Mammary epithelial cell (primary cell): Measurements from ENCODE around the genes PKMYT1, CLDN6 and TNFRSF12A.

DNA sequence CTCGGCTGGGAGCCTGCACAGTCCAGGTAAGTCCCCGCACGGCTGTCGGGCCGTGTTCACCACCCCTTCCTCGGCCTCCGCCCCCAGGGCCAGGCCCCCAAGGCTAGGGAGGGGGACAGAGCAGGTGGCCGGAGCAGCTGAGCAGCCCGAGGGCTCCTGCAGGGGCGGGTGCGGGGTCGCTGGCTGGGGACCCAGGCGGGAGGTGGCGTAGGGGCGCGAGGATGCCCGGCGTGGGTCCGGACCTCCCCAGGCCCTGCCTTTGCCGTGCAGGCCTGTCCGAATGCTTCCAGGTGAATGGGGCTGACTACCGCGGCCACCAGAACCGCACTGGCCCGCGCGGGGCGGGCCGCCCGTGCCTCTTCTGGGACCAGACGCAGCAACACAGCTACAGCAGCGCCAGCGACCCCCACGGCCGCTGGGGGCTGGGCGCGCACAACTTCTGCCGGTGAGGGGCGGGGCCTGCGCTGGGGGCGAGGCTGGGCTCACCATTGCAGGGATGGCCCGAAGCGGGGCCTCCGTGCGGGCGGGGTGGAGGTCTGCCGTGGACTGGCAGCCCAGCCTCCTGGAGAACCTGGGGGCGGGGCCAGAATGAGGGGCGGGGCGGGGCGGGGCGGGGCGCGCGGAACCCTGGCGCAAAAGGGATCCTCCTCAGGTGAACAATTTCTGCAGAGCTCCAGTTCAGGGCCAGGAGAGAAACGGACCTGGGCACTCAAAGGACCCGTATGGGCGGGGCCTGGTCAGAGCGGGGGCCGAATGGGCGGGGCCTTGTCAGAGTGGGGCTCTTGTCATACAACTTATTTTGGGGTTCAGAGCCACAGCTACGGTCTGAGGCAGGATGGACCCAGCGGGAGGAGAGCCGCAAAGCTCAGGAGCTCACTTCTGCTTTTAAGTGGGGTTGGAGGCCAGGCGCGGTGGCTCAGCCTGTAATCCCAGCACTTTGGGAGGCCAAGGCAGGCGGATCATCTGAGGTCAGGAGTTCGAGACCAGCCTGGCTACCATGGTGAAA lies 817 bp downstream of the KREMEN2 start:
- CAGE, long polyA plus RNA: no peak
- RRBS: 1% methylated on average over 7 of the region's 69 CpGs

- CAGE, long polyA plus RNA: no peak
- RRBS: 2% methylated on average over 47 of the region's 118 CpGs
Observed at GRCh38 chr16:2979616-2980814, at the start of gene PKMYT1. Gene PKMYT1 (minus strand): TSS chr16:2980446.

DNA sequence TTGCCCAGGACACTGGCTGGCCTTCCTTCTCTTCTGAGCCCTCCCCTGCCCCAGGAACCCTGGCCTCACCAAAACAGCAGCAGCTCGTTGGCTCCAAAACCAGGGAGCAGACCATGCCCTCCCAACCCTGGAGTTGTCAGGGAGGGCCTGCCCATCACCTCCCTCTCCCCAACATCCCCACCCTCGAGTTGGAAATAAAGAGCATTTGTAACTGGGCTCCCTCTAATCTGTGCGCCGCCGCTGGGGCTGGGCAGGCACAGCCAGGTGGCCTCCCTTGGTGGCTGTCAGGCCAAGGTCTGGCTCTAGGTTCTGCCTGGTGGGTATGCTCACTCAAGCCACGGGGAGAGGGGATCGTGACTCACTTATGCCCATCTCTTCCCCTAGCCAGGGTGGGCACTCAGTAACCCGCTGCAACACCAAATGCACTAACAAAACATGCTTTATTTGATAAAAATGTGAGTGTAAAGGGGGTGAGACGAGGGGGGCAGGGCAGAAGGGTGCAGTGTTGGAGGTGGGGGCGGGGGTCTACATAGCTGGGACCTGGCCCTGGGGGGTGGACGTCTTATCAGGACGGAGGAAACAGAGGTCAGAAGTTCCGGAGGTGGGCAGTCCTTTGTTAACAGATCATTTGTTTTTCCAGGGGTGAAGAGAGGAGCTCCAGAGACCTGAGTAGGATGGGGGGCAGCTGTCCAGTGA lies 1.7 kb downstream of the CLDN9 start:
- CAGE, long polyA plus RNA: no peak
- RRBS: no CpG with 5 or more reads among the region's 13 CpGs

GRCh38 chr16:3017289-3018559 lies at the start of gene CLDN6:
Gene CLDN6 (minus strand): TSS chr16:3018183.
- CAGE, long polyA plus RNA: no peak
- RRBS: 44% methylated on average over 19 of the region's 79 CpGs

GRCh38 chr16:3020111-3020640 lies at the start of gene TNFRSF12A:
Gene TNFRSF12A (plus strand): TSS chr16:3020368.
- CAGE, long polyA plus RNA: no peak
- RRBS: 2% methylated on average over 34 of the region's 59 CpGs

DNA sequence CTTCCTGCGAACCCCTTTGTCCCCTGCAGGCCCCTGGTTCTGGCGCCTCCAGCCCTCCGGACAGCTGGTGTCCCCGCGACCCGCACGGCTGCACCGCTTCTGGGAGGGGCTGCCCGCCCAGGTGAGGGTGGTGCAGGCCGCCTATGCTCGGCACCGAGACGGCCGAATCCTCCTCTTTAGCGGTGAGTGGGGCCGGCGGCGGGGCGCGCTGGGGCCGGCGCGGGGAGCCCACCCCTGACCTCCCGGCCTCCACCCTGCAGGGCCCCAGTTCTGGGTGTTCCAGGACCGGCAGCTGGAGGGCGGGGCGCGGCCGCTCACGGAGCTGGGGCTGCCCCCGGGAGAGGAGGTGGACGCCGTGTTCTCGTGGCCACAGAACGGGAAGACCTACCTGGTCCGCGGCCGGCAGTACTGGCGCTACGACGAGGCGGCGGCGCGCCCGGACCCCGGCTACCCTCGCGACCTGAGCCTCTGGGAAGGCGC lies 7.2 kb upstream of the IL32 start:
- CAGE, long polyA plus RNA: no peak
- RRBS: 2% methylated on average over 22 of the region's 50 CpGs

GRCh38 chr16:3066133-3066701 lies 777 bp downstream of the IL32 start:
- CAGE, long polyA plus RNA: no peak
- RRBS: no CpG with 5 or more reads among the region's 17 CpGs

- CAGE, long polyA plus RNA: no peak
- RRBS: 1% methylated on average over 11 of the region's 67 CpGs
Observed at GRCh38 chr16:3150196-3151159, 15.6 kb downstream of the ZNF213 start.

- CAGE, long polyA plus RNA: no peak
- RRBS: 4% methylated on average over 3 of the region's 50 CpGs
Observed at GRCh38 chr16:3152252-3153311, 17.8 kb downstream of the ZNF213 start.

DNA sequence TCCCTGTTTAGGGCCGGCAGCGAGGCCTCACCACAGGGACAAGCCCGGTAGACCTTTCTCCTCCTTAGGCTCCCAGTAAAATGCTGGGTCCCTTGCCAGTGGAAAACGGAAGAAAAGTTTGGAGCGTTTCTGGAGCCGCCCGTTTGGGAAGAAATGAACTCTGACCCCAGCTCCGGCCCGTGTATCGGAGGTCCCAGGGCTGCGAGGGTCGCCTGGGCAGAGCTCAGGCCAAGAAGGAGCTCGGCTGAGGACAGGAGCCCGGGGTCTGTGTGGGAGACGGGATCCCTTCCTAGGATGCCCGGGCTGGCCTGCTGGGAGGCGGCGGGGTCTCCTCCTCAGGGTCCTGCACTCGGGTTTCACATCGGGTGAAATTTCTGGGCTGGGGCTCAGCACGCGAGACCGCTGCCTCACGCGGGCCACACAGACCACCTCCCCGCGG lies 23.3 kb downstream of the ZNF213 start:
- CAGE, long polyA plus RNA: no peak
- RRBS: 2% methylated on average over 7 of the region's 27 CpGs

DNA sequence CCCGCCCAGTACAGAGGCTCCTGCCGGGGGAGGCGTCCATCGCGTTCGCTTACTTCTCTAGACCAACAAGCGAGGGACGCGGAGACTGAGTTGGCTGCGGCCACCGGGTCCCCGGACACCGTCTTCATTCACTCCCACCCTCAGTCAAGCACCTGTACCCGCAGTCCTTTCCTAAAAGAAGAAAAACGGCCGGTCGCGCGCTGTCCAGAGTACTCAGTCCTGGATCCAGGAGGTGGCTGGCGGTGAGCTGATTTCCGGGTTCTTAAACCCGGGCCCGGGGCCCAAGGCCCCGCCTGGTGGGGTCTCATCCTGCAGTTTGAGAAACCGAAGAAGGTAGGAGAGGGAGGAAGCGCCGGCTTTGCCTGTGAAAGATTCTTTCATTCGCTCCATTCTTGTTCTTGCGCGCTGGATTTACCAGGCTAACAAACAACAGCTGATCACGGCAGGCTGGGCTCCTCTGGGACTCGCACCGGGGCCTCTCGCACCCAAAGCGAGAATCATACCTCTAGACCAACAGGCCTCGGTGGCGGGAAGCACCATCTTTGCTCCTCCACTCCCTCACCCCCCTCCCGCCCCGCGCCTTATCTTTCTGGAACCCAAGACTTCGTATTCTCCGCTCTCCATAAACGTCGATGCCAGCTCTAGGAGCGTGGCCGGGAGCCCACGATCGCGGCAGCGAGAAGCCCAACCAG lies 35.8 kb downstream of the ZNF213 start:
- CAGE, long polyA plus RNA: no peak
- RRBS: 12% methylated on average over 31 of the region's 50 CpGs

DNA sequence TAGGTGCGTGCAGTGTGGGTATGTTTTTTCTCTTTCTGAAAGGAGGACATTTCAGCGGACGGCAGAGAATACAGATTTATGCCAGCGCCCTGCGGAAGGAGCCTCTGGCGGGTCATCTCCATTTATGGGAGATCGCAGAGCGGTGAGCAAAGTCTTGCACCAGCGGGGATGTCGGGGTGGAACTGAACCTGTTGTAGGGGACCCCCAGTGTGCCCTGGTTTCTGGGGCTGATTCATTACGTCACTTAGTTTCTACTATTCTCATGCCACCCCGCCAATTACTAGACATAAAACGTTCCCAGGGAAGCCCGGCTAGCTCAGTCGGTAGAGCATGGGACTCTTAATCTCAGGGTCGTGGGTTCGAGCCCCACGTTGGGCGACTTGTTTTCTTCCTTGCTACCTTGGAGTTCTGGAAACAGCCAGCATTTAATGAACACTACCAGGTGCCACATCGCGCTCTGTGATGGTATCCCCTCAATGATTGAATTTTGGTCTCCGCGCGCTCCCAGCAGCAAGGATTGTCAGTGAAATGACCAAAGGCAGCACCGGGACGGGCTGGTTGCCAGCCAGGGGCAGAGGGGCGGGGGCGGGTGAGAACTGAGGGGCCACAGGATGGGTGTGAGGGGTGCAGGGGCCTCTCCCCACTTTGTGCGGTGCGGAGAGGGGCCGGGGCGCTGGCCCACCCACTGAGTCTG lies 43.6 kb downstream of the ZNF200 start:
- CAGE, long polyA plus RNA: no peak
- RRBS: no CpG with 5 or more reads among the region's 32 CpGs

DNA sequence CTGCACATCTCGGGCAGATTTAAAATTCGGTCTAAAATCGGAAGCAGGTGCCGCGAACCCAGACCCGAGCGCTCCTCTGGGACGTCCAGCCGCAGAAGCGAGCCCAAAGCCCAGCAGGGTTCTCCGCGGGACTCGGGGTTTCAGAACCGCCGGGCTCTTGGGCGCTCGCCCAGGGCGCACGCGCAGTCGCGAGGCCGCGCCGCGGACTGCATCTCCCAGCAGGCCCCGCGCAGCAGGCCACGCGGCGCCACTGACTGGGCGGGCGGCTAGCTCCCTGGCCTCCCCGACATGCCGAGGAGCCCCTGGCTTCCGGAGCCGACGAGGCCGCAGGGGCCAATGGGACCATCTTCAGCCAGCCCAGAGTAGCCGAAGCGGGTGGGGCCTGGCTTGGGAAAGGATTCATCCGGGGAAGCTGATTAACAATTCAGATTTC lies 578 bp upstream of the ZNF263 start:
- CAGE, long polyA plus RNA: no peak
- RRBS: 1% methylated on average over 6 of the region's 42 CpGs

GRCh38 chr16:3520296-3521241 lies 19.8 kb downstream of the CLUAP1 start:
- CAGE, long polyA plus RNA: no peak
- RRBS: no CpG with 5 or more reads among the region's 14 CpGs

DNA sequence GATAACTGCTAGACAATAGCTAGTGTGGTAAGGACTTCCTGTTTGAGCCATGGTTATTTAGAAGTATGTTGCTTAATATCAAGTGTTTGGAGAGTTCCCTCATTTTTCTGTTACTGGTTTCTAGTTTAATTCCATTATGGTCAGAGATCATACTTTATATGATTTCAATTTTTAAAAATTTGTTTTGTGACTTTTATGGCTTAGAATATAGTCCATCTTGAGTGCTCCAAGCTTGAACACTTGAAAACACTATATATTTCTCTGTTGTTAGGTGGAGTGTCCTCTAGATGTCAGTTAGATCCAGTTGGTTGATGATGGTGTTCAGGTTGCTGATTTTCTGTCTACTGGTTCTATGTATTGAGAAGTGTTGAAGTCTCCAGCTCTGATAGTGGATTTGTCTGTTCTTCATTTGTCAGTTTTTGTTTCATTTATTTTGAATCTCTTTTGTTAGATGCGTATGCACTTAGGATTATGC lies 15.0 kb upstream of the SLX4 start:
- CAGE, long polyA plus RNA: no peak
- RRBS: no CpG with 5 or more reads among the region's 1 CpG

- CAGE, long polyA plus RNA: no peak
- RRBS: 68% methylated on average over 5 of the region's 17 CpGs
Observed at GRCh38 chr16:3645219-3645796, 9.2 kb upstream of the DNASE1 start.

- CAGE, long polyA plus RNA: no peak
- RRBS: no CpG with 5 or more reads among the region's 11 CpGs
Observed at GRCh38 chr16:3656492-3656677, 1.9 kb downstream of the DNASE1 start.

DNA sequence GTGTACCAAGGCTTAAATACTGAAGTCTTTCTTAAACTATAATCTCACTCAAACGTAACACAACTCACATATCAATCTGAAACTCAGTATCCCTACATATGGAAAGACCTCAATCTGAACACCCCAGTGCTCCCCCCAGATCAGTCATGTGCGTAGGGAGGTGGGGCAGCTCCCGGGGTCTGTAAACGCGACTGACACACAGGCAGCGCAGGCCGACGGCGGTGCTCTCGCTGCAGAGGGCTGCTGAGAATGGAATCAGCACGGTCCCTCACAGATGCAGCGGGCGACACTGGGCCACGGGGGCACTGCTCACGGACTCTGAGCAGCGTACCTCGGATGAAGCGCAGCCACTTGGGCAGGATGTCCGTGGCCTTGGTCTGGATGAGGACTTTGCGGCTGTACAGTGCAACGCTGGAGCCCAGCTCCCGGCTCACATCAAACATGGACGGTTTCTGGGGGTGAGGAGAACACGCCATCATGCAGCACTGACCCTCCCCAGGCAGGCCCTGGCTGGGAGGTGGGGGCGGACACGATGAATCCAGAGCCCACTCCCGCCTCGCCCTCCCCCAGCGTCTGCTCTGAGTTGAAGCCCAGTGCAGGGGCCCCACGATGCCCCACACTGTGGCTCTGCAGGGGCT lies 18.0 kb downstream of the DNASE1 start:
- CAGE, long polyA plus RNA: no peak
- RRBS: no CpG with 5 or more reads among the region's 30 CpGs

- CAGE, long polyA plus RNA: no peak
- RRBS: no CpG with 5 or more reads among the region's 9 CpGs
Observed at GRCh38 chr16:3767617-3768167, 50.4 kb upstream of the TRAP1 start.

DNA sequence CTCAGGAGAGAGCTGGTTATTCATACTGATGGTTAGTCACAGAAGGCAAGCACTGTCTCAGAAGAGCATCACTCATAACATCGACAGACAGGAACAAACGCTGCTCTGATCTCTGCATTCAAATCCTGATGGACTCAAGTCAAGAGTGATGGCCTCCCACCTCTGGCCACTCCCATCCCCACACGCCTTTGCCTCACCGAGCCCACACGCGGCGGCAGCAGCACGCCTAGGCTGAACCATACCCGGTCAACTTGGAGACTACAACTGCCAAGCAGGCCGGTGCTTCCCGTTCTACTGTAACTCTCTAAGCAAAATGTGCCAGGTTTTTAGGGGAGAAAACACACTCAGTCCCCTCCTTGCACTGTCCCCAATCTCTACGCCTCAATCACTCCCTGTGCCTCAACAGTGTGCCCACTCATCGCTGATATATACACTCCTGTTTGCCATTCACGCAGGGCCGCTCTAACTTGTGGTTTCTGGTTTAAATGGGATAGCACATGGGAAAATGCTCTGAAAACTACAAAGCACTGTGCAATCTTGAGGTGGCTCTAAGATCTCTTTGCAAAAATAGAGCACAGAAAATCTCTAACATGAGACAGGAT lies 55.9 kb downstream of the CREBBP start:
- CAGE, long polyA plus RNA: no peak
- RRBS: no CpG with 5 or more reads among the region's 15 CpGs